Measurements from ENCODE around the gene PTGIS.

GRCh38 chr20:48247786-48248227 lies 462.5 kb upstream of the SULF2 start:
- PRO-cap = no peak

DNA sequence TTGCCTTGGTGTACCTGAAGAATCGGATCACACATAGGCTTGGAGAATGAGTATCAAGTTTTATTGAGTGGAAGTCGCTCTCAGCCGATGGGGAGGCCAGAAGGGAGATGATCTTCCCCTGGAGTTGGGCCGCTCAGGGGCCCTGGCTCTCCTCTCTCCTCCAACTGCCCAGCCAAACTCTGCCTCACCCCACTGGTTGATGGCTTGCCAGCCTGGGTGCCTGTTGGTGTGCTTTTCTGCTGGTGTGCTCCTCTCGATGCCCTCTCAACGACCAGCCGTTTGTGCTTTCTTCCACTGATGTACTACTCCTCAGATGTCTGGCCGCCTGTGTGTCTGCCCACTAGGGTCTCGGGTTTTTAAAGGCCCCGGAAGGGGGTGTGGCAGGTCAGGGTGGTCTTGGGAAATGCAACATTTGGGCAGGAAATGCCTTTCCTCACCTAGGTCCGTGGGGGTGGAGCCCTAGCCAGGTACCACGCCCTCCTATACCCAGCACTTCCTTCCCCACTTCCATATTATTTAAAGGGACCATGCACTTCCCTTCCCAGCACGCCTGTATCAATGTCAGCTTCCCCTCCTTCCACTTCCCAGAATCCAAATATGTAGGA lies 516.2 kb downstream of the PREX1 start:
- PRO-cap = no peak

DNA sequence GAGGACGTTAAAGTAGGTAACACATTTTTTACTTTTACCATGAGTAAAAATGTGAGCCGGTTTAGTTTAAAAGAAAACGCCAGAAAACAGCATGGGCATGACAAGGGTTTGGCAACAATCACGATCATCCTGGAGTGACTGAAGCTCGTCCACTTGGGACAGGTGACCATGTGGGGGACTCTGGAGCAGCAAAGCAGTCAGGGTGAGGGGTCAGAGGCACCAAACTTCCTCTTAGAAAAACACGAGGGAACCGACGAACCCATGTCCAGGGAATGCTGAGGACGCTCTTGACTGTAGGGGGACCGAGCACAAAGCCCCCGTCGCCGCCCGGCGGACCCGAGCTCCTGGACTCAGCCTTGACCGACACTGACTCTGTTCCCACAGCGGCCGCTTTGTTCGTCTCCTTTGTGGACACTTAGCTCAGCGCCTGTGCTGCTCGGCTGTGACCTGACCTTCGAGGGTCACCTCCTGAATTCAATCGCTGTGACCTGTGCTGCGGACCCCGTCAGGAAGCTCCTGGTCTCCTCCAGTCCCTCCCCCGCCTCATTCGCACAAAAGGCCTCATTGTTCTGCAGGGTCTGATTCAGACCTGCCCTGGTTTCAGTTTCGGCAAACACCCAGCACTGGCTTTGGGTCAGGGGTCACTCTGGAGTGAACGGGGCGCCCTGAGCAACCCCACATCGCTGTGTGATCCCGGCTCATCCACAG lies 454.9 kb downstream of the PREX1 start:
- PRO-cap = no peak

DNA sequence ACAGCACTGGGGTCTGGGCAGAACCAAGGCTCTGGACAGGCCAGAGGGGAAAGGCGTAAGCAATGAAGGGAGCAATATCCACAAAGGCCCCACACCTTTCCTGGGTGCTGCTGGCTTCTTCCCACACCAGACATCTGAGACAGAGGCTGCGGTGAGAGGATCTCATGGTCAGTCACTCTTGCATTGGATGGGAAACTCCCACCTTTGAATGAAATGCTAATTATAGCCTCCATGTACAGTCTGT lies 286.4 kb downstream of the PREX1 start:
- PRO-cap = no peak

DNA sequence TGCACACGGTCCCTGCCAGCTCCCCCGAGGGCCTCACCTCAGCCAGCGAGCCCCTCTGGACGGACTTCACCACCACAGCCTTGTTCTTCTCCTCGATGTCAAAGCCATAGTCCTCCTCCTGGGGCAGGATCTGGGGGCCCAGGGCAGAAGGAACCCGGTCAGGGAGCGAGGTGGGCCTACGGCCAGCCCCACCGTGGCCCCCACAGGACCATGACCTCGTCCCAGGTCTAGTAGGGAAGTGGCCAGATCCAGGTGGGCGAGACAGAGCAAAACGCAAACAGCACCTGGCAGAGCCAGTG lies 169.8 kb downstream of the PREX1 start:
- PRO-cap = no peak

GRCh38 chr20:48667040-48667515 lies 160.7 kb downstream of the PREX1 start:
- PRO-cap = no peak

- PRO-cap = no peak
Observed at GRCh38 chr20:48719929-48720442, 107.8 kb downstream of the PREX1 start.

GRCh38 chr20:48721911-48722764 lies 105.7 kb downstream of the PREX1 start:
- PRO-cap = no peak

DNA sequence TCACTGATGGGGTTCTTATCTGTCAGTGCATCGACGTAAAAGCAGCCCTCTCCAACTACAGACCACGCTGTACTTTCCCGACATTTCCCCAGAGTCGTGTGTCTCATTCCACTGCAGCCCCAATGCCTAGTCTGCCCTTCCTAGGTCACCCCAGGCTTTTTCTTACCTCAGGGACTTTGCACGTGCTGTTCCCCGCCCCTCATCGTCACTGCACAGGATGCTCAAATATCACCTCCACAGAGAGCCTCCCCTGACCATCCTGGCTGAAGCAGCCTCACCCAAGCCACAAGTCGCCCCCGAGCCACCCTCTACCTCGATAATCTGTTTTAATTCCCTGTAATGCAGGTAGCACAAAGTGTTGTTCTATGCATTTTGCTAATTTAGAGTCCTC lies 60.2 kb downstream of the PREX1 start:
- PRO-cap = no peak

DNA sequence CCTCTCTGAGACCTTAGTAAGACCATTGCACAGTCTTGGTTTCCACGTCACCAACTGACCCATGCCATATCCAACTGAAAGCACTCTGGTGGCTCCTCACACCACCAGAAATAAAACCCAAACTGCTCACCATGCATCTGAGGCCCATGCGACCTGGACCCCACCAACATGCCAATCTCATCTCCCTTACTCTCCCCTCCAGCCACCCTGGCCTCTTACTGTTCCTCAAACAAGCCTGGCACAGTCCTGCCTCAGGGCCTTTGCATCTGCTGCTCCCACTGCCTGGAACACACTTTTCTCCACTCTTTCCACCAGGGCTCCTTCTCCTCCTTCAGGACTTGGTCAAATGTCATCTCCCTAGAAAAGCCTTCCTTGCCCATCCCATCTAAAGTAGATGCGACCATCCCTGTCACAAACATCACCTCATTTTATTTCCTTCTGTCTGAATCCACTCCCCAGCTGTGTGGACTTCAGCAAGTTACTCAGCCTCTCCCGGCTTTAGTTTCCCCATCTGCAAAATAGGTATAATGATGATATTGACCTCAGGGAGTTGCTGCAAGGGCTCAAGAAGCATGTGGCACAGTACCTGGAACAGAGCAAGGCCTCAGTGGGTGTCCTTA lies 8.6 kb downstream of the PREX1 start:
- PRO-cap = no peak

GRCh38 chr20:48850015-48850650 lies 22.3 kb upstream of the PREX1 start:
- PRO-cap = no peak

GRCh38 chr20:48926737-48926994 lies 5.2 kb downstream of the ARFGEF2 start:
- PRO-cap = no peak

DNA sequence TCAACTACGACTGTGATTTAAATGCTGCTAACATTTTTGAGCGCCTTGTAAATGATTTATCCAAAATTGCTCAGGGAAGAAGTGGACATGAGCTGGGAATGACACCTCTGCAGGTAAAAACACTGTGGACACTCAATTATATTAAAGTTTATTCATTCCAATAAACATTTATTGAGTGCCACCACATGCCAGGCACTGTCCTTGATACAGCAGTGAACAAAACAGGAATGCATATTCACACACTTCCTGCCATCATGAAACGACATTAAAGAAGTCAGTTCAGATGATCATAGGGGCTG lies 51.6 kb downstream of the ARFGEF2 start:
- PRO-cap = no peak

- PRO-cap = no peak
Observed at GRCh38 chr20:49116924-49117513, 70.9 kb downstream of the CSE1L start.

DNA sequence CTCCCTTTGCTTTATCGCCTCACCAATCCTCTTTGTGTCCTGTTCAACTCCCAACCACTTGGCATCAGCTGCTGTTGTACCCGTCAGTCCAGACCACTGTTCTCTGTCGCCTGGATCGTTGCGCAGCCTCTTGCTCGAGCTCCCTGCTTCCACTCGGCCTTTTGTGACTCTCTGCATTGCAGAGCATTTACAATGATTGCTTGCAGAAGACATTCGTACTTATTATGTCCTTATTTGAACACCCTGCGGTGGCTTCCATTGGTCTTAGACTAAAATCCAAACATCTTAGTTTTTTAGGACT lies 14.6 kb downstream of the DDX27 start:
- PRO-cap = no peak

- PRO-cap = no peak
Observed at GRCh38 chr20:49394314-49394788, 88.1 kb downstream of the KCNB1 start.

GRCh38 chr20:49483939-49484745 lies 1.7 kb upstream of the KCNB1 start:
- PRO-cap = no peak

DNA sequence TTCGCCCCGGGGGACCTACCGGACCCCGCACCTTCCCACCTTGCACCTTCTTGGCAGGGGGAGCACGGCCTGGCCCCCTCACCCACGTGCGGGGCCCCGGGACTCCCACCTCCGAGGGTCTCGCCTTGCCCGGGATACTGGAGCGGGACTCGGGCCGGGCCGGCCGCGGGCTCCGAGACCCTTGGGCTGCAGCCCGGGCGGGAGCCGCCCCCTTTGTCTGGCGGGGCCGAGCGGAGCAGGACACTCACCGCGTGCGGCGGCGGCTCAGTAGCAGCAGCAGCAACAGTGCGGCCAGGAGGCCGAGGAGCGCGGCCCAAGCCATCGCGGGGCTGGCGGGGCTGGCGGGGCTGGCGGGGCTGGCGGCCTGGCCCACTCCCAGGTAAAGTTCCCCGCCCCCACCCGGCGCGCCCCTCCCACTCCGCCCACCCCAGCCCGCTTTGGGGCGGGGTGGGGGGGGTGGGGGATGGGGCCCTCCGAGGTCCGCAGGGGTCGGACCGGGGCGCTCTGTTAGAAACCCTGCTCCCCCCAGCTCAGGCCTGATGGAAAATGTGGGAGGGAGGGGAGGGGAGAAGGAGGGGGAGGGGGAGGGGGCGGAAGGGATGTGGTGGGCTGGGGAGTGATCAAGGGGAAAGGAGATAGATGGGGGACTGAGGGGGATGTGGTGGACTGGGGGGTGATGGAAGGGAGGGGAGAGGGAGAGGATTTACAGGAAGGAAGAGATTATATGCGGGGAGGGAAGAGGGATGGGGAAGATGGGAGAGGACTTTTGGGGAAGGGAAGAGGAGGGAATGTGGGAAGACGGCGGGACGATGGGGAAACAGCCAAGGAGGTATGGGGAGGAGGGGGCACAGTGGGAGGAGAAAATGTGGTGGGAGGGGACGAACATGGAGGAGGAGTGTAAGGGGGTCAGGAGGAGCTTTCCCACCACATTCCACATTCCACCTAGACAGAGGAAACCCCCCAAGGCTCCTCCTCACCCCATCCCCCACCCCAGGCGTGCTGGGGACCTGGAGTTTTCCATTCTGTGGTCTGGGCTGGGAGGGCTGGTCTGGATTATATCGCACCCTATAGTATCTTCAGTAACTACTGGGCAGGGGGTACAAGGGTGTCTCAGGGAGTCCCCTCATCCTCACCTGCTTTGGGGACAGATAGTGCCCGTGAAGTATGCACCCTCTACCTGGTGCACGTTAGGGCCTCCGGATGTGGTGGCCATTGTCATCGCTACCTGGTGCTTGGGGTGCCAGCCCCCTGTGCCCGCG lies at the start of gene PTGIS:
Gene PTGIS (minus strand): TSS at position 343 of the 1,259 bp plus-strand sequence.
- PRO-cap = no peak

GRCh38 chr20:49584015-49584557 lies 16.1 kb upstream of the PTGIS start:
- PRO-cap = no peak

DNA sequence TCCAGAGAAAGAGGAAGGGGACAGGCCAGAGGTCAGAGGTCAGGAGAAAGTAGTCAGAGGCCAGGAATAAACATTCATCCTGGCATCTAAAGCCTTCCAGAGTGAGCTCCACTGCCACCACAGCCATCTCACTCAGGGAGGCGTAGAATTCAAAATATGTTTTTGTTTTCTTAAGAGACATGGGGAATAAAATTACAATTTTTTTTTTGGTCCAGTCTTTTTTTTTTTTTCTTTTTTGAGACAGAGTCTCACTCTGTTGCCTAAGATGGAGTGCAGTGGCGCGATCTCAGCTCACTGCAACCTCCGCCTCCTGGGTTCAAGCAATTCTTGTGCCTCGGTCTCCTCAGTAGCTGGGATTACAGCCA lies 18.0 kb upstream of the PTGIS start:
- PRO-cap = no peak